Measurements from ENCODE around the genes RSRC1, LXN and SMC4.

DNA sequence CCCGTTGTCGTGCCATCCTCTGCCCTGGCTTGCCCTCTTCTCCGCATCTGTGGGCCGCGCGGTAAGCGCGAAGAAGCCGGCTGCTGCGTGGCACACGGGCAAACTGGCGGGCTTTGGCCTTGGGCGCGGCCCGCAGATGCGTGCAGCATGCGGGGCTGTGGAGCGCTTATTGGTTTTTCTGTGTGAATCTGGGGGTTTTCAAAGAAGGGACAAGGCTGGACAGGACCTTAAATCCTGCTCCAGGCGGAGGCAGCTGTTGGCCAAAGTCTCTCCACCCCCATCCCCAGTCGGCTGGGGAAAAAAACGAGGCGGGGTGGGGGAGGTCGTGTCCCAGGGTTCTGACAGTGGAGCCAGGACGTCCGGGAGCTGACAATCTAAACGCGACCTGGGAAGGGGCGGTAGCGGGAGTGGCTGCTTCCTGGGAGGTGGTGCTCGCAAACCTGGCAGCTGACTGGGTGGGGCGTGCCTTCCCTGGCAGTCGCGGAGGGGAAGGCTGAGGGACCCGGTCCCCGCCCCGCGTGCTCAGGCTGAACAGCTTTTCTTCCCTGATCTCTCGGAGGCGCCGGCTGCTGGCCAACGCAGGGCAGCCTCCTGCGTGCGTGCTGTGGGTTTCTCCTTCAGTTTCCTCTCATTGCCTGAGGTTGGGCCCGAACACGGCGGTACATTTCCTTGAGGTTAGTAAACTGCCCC lies 39.8 kb upstream of the VEPH1 start:
- PRO-cap = unidirectional peak, plus-strand start at position 477 of the sequence
- RAMPAGE, long total RNA, 4 experiments = start-site peak on the plus strand in 4 of 4 experiments, centred at positions 535 to 559 of the sequence, 12 to 262 reads per replicate

DNA sequence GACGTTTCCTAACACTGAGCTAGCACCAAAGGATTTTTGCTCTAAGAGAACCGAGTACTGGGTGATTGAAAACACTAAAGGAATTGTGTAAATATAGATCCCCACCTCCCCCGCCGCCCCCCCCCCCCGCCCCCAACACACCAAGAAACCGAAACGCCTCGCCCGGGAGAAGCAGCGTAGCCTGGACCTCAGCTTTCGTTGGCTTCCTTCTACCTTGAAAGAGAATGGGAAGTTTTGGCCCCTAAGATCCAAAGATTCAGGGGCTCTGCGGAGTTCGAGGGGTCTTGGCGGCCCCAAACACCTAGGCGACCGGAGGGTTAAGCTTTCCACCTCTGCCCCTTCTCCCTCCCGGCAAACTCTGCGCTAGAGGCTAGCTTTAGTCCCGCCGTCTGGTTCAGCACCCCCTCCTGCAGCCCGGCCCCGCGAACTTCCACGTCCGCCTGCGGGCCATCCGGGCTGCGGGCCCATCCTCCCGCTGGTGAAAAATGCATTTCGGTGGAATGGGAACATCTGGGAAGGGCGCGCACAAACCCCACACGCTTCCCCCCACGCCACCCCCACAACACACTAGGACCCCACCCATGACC lies 1.2 kb downstream of the SHOX2 start:
- PRO-cap = no peak
- RAMPAGE, long total RNA, 4 experiments = no peak in any of the 4 experiments

DNA sequence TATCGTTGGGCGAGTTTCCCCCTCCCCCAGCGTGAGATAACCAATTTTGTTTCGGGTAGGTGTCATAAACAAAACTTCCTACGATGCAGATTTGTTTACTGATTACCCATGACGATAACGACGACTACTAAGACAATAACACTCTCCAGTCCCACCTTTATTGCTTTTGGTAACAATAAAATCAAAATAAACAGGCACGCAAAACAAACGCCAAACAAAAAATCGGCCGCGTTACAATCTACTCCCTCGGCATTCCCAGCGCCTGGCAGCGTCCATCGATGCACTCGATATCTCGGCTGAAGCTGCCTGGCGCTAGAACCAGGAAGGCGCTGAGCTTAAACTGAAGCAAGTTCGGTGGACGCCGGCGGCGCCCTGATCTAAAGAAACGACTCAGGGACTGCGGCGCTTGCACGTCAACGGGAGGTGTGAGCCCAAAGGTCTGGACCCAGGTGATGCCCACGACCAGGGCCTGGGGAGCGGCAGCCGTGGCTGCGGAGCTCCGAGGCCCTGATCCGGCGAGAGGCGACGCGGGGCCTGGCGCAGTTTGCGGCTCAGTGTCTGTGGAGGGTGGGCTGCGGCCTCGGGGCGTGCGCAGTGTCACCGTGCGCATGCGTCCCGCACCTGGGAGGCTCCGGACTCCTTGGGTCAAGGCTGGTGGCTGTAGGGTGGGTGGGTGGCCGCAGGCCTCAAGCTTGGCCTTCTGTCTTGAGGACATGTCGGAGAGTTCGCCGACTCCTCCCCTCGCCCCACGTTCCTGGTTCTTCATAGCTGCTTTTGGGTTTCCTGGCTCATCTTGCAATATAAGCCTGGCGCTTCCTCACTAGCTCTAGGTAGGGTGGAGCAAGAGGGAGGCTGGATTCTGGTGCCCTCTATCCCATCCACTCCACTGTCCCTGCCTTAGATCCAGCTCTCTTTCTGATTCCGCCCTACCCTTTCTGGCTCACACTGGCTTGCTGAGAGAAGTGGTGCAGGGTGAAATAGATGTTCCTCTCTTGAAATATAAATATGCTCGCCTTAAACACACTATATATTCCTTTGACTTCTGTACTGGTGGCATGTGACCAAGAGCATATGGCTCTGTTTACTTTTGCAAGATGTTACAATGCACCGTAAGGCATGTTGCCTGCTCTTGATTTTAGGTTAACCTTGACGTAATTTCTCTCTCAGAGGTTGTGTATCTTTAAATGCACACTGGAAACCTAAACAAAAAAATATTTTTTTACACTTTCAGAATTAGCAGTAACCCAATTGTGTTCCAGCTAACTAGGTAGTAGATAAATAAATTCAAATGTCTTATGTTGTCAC lies at the start of gene RSRC1:
Gene RSRC1 (plus strand): TSS at position 315 of the 1,305 bp plus-strand sequence.
- PRO-cap = no peak
- RAMPAGE, long total RNA, 4 experiments = start-site peak on the plus strand in 4 of 4 experiments, centred at positions 329 to 340 of the sequence, 33 to 387 reads per replicate

DNA sequence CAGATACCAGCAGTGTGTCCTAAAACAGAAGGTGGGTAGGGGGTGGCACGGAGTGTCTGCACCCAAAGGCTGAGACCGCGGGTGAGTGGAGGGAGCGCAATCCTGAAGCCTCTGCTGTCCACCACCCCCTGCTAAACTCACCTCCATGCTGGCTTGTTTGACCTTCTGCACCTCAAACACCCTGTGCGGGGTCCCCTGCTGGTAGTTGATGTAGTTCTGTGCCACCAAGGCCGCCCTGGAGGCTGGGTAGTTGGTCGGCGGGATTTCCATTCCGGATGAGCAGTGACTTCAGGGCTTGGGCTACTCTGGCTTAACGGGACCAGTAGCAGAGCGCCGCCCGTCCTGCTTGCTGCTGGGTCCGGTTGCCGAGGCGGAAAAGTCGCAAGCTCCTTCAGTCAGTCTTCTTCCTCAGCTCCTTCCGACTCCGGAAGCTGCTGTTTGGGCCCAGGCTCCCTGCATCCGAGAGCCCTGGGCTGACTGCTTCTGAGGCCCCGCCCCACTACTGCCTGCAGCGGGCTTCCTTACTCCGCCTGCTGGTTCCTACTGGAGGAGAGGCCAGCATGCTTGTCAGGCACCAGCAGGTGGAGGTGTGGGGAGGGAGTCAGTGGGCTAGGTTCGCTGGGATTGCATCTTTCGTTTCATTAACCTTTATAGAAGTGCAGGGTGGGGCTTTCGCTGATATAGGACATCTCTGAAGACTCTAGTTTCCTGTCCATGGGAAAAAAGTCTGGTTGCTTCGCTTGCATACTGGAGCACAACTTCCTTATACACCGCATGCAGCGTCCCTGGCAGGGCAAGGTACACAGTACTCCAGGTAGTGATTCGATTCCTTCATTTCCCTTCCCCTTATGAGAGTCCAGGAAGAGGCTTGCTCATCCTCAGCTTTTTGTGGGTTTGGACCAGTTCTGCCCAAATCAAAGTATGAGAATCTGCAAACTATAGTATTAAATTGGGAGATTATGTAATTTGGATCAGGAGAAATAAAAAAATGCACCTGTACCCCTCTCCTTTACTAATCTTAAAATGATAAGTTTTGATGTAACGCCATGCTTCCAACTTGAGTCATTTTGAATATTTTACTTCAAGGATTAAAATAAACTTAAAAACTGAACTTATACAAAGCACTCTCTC lies at the start of gene LXN:
Gene LXN (minus strand): TSS at position 440 of the 1,131 bp plus-strand sequence.
- PRO-cap = unidirectional peak, minus-strand start at position 425 of the sequence
- RAMPAGE, long total RNA, 4 experiments = start-site peak on the minus strand in 4 of 4 experiments, centred at positions 366 to 433 of the sequence, 18 to 220 reads per replicate

DNA sequence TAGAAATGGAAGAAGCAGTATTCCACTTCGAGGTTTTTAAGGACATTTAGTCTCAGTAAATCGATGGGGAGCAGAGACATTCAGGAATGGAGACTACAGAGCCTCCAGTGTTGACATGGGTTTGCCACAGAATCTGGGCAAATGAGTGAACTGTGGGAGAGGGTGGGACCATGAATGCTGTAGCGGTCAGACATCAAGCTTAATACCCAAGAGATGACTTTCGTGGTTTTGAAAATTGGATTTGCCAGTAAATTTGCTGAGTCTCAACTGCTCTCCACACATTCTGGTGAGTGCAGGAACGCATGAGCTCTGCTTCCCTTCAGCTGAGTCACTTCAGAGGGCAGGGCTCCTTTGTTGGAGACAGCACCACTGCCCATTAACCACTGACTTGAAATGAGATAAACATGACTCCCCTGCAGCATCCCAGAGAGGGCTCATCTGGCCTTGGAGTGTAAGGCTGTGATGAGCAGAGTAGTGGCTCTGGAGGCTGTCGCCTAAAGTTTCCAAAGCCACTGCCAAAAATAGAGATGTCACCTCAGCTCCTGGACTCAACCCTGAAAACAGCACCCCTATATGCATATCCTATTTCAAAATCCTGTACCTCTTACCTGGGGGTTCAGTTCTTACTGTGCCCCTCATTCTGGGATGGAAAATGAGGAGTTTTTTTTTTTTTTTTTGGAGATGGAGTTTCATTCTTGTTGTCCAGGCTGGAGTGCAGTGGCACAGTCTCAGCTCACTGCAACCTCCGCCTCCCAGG lies 22.5 kb downstream of the RARRES1 start:
- PRO-cap = no peak
- RAMPAGE, long total RNA, 4 experiments = no peak in any of the 4 experiments

DNA sequence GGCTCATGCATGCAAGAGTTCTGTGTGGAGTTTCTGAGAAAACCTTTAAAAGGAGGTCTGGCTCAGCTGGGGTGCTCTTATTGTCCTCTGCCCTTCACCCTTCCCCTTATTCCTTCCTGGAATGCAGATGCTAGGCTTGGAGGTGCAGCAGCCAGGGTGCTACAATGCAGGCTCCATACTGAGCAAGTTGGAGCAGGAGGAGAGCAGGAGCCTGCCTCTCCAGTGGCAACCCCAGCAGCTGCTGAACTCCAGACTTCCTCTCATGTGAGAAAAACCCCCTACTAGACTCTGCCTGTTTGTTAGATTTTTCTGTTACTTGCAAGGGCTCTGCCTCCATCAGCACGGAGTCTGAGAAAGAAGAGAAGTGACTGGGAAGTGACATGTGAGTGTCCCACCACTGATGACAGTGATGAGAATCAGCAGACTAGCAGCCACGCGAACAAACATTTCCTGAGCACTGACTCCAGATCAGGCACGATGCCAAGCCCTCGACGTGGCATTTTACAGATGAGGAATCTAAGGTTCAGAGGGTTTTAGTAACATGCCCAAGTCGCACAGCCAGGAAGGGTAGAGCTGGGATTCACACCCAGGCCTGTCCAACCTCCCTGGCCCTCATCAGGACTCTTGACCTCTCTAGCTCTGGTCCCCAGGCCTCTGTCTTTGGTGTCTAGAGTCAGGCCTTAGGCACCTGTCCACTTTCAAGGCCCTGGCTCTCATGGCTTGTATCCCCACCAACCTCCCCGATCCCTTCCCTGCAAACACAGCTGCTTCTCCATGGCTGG lies 16.2 kb upstream of the RARRES1 start:
- PRO-cap = no peak
- RAMPAGE, long total RNA, 4 experiments = no peak in any of the 4 experiments

DNA sequence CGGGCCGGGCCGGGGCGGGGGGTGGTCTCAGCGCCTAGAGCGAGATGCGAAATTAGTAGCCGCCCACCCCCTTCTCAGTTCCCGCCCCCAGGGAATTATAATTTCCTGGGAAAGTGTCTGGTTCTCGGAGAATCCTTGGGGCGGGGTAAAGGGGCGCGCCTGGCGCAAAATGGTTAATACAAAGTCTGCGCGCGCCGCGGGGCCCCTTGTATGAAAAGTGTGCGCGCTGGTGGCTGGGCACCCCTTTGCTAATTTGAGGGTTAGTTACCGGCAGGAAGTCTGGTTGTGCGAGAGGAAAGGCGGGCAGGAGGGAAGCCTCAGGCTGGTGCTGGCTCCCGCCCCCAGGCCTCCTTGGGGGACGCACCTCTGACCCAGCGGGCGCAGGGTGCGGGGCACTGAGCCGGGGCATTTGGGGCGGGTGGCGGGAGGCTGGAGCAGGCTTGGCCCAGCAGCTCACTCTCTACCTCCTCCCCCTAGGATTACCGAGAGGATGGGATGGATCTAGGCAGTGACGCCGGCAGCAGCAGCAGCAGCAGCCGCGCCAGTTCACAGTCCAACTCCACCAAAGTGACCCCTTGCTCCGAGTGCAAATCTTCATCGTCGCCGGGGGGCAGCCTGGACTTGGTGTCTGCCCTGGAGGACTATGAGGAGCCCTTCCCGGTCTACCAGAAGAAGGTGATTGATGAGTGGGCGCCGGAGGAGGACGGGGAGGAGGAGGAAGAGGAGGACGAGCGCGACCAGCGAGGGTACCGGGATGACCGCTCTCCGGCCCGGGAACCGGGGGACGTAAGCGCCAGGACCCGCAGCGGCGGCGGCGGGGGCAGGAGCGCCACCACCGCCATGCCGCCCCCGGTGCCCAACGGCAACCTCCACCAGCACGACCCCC lies 461.0 kb upstream of the C3orf80 start:
- PRO-cap = bidirectional peak, plus-strand start at position 128 of the sequence, minus-strand start outside the sequence; unidirectional peak, plus-strand start at position 412 of the sequence; unidirectional peak, plus-strand start at position 508 of the sequence
- RAMPAGE, long total RNA, 4 experiments = start-site peak on the plus strand in 2 of 4 experiments, centred at positions 112 to 562 of the sequence, 24 to 65 reads per replicate

DNA sequence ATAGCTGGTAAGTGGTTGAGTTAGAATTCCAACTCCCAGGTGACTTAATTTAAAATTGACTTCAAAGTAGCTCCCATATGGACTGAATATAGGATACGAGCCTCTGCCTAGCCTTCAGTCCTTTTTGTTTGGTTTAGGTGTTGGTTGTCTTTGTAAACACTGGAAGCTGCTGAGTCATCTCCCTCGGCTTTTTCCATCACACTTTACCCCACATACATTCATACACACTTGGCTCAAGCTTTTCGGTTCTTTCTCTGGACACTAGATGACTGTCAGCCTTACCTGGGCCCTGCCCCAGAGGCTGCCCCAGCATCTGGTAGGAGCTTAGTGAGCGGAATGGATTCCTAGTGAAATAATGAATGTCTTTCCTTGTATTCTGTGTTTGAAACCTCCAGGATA lies 438.1 kb upstream of the C3orf80 start:
- PRO-cap = no peak
- RAMPAGE, long total RNA, 4 experiments = no peak in any of the 4 experiments

- PRO-cap = no peak
- RAMPAGE, long total RNA, 4 experiments = no peak in any of the 4 experiments
Measured at GRCh38 chr3:159804753-159805650, 420.2 kb upstream of the C3orf80 start.

- PRO-cap = no peak
- RAMPAGE, long total RNA, 4 experiments = no peak in any of the 4 experiments
Measured at GRCh38 chr3:159806385-159806778, 418.8 kb upstream of the C3orf80 start.

- PRO-cap = no peak
- RAMPAGE, long total RNA, 4 experiments = no peak in any of the 4 experiments
Measured at GRCh38 chr3:159824022-159824641, 401.1 kb upstream of the C3orf80 start.

DNA sequence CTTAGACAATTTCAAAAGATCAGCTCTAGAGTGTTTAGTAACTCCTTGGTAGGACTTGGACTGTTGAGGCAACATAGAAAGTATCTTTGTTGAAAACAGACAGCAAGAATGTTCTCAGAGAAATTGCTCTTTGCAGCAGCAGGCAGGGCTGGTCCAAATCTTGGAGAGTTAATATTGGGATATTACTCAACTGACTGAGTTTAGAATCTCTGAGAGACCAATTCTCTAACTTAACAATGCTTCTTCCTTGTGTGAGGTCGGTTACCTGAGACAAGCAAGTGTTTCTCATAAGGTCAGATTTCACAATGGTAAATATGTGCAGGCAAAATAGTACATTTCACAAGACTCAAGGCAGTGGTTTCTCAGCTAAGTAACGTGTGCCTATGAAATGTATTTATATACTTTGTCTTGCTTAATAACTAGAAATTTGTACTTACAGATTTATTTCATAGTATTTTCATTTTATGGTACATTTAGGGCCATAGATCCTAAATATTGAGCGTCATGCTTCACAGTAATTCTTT lies 384.3 kb upstream of the C3orf80 start:
- PRO-cap = no peak
- RAMPAGE, long total RNA, 4 experiments = no peak in any of the 4 experiments

- PRO-cap = no peak
- RAMPAGE, long total RNA, 4 experiments = no peak in any of the 4 experiments
Measured at GRCh38 chr3:159855897-159856430, 369.3 kb upstream of the C3orf80 start.

- PRO-cap = no peak
- RAMPAGE, long total RNA, 4 experiments = no peak in any of the 4 experiments
Measured at GRCh38 chr3:159872391-159872885, 352.8 kb upstream of the C3orf80 start.

DNA sequence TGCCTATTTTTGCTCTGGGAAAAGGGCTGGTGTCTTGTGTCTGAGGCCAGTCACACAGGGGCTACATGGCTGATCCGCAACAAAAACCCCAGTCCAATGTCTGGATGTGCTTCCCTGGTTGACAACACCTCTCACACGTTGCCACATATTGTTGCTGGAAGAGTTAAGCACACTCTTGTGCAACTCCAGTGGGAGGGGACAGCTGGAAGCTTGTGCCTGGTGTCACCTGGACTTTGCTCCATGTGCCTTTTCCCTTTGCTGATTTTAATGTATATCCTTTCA lies 118.0 kb upstream of the C3orf80 start:
- PRO-cap = no peak
- RAMPAGE, long total RNA, 4 experiments = no peak in any of the 4 experiments

- PRO-cap = unidirectional peak, plus-strand start at chr3:160399650
- RAMPAGE, long total RNA, 4 experiments = start-site peak on the plus strand in 3 of 4 experiments, at chr3:160399534-160399697 at its widest, 9 to 27 reads per replicate
Measured at GRCh38 chr3:160399396-160400198, at the start of gene SMC4. SMC4 (plus strand) TSS chr3:160399650.

DNA sequence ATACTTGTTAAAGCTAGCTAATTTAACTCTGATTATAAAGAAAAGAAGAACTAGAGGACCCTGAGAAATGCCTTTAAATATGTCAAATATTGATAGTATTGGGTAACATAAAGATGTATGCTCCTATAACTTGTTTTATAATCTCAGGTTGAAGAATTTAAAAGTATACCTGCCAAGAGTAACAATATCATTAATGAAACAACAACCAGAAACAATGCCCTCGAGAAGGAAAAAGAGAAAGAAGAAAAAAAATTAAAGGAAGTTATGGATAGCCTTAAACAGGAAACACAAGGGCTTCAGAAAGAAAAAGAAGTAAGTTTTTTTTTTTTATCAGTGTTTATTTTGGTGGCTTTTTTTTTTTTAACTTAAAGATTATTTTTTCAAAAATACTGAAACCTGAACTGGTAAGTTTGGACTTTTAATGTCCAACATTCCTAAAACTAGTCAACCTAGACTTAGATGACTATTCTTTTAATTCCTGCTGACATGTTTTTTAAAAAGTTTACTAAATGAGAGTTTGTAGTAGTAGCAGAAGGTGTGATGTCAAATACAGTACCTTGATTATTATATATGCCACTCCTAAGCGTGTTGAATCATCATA lies 16.8 kb downstream of the SMC4 start:
- PRO-cap = no peak
- RAMPAGE, long total RNA, 4 experiments = no peak in any of the 4 experiments

- PRO-cap = no peak
- RAMPAGE, long total RNA, 4 experiments = start-site peak on the minus strand in 1 of 4 experiments, at chr3:160521794-160521911 at its widest, 34 reads per replicate
Measured at GRCh38 chr3:160521776-160522268, 43.5 kb downstream of the KPNA4 start.

DNA sequence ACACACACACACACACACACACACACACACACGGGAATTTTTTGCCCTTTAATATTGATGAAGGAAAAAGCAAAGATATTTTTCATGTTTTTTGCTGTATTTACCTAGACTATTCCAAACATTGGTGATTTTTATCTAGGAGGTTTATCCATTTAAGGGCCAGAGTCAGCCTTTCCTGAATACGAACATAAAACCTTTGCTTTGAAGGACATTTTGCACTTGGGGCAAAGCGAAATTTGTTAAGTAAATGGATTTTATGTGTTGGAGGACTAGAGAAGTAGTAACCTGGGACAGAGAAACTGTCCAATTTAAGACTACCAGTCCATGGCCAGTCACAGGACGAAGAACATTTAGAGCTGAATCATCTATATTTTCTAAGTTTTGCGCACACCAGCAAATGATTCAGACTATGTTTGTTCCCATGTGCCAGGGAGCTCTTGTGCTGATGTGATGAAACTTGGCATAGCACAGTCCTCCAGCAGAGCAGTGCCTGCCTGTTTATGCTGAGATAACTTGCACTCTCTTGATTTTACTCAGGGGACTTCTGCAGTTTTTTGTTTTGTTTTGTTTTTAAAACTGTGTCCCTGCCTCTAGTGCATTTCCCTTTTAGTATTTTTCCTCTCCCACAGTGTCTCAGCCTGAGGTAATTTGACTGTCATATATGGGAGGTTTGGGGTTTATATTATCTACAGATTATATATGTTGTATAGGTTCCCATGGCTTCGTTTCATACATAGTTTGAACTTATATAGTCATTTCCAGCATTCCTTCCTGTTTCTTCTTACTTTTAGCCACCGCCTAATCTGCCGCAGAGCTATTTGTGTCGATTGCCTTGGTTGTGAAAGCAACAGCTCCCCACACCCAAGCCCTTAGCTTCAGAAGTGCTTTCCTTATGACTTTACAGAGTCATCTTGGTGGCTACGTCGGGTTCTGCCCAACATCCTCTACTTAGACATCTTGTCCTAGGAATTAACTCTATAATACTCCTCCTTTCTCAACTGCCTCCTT lies 45.4 kb downstream of the PPM1L start:
- PRO-cap = unidirectional peak, plus-strand start at position 468 of the sequence
- RAMPAGE, long total RNA, 4 experiments = no peak in any of the 4 experiments

DNA sequence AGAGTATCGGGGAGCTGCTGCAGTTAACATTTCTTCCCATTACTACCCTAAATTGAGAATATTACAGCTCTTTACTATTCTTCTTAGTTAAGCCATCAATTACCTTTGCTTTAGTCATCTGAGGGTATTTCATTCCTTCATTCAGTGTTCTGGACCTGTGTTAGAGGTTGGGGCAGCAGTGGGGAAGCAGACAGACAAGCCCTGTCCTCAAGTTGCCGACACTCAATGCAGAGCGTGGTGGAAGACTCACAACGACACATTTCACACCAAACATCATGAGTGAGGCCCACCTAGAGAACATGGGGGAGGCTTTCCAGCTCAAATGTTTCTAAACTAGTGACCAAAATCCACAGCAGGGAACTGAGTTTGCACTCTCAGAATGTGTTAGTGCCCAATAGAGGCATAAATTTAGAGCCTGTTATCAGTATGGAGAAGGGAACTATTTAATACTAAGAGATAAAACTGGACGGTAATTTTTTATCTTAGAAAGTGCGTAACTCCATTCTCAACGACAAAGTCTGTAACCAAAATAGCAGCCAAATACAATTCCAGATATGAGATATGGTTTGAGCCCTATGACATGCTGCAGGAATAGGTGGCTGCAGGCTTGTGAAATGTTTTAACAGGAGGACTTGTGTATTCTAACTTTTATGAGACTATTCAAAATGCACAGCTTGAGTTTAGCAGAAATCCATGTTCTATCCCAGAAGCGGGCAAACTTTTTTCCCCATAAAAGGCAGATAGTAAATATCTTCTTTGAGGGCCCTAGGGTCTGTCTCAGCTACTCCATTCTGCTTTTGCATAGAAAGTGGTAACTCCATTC lies 3.6 kb downstream of the B3GALNT1 start:
- PRO-cap = no peak
- RAMPAGE, long total RNA, 4 experiments = no peak in any of the 4 experiments